Hair follicle dermal papilla cell (primary cell): ENCODE data around the genes SMN1, NAIP and MCCC2.

DNA sequence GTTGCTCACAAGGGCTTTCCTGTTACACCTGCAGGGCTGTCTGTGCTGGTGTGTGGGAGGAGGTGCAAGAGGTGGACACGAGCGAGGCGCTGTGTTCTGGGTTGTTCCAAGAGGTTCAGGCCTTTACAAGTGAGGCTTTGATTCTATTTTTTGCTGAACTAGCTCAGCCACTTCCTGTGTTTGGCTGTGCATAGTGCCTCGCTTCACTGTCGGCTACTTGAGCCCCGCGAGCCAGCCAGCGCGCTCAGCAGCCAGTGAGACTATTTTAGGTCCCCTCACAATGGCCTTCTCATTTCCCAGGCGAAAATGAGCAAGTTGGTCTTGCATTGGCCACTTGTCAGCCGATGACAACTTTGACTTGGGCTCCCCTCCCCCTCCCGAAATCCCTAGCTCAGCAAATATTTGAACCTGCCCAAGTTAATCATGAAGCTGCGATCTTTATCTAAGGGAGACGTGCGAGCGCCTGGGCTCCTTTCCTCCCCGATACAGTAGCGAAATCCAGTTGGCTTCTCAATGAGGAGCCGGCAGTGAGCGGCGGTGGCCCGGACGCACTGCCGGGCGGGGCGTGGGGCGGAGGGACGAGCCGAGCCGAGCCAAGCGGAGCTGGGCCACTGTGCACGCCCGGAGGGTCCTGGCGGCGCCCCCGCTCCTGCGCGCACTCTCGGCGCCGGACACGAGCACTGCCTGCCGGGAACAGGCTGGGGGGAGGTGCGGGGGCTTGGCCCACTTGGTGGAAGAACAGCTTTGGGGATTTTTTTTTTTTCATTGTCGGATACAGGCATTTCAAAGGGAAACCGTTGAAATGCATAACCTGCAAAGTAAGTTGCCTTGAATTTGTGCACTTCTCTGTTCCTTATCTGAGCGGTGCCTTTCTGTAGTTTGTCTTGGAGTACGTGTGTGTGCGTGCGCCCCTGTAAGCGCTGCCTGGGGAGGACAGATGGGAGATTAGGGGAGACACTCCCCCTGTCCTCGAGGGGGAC is 72.7 kb downstream of the PIK3R1 start:
- CAGE, long polyA plus RNA = no peak

GRCh38 chr5:68290201-68290958 is 74.8 kb downstream of the PIK3R1 start:
- CAGE, long polyA plus RNA = no peak

- CAGE, long polyA plus RNA = no peak
Observed at GRCh38 chr5:68292145-68292861, 76.7 kb downstream of the PIK3R1 start.

- CAGE, long polyA plus RNA = no peak
Observed at GRCh38 chr5:68292971-68293621, 77.5 kb downstream of the PIK3R1 start.

DNA sequence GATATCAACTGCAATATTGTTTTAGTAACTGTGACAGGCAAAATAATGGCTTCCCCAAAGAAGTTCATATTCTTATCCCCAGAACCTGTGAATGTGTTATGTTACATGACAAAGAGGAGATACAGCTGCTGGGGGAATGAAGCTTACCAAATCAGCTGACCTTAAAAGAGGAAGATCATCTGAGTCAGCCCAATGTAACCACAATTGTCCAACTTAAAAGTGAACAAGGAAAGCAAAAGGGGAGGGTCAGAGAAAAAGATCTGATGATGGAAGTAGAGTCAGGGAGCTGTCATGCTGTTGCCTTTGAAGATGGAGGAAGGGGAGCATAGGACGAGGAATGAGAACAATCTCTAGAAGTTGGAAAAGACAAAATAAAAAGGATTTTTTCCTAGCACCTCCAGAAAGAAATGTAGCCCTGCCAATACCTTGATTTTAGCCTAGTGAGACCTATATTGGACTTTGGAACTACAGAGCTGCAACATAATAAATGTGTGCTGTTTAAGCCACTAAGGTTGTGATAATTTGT is 115.7 kb downstream of the PIK3R1 start:
- CAGE, long polyA plus RNA = no peak

- CAGE, long polyA plus RNA = no peak
Observed at GRCh38 chr5:68420531-68421214, 205.1 kb downstream of the PIK3R1 start.

DNA sequence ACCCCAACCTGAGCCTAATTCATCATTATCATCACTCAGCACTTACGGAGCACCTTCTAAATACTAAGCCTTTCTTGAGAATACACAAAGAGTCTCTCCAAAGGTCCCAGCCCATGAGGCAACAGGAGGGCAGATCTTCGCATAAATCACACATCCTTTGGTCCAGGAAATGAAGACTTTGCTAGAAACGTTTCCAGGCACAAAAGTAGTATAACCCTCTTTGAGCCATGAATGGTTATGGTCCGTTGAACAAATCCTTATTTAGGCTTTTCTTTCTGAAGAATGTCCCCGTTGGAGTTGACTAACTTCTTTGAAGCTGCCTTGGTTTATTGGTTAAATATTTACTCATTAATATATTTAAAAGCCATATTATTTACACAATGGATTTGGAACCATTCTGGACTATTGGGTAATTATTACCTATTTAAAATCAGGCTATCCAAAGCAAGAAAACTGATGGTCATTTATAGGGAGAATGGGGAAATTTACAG is 347.7 kb upstream of the SLC30A5 start:
- CAGE, long polyA plus RNA = no peak

DNA sequence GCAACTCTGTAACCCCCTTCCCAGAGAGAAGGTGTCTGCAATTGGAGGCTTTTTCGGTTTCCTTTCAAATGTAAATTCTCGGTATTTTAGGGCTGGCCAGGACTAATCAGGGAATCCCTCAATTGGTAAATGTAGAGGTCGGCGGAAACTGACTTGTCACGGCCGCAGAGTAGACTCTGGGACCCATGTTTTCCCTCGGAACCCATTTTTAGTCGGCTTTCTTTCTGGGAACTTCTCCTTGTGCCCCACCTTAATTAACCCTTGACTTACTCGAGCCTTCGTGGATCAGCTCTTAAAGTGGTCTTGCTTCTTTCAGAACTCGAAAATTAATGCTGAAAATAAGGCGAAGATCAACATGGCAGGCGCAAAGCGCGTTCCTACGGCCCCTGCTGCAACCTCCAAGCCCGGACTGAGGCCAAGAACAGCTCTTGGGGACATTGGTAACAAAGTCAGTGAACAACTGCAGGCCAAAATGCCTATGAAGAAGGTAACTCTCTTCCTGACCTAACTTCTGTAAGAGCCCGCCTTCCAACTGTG is 710 bp downstream of the CCNB1 start:
- CAGE, long polyA plus RNA = no peak

GRCh38 chr5:69443921-69444649 is 29.2 kb downstream of the MARVELD2 start:
- CAGE, long polyA plus RNA = no peak

- CAGE, long polyA plus RNA = no peak
Observed at GRCh38 chr5:69495233-69495573, 2.6 kb downstream of the OCLN start.

GRCh38 chr5:70924922-70925289 is at the start of gene SMN1:
TSS of gene SMN1 (plus strand) at chr5:70925087.
- CAGE, long polyA plus RNA = no peak

DNA sequence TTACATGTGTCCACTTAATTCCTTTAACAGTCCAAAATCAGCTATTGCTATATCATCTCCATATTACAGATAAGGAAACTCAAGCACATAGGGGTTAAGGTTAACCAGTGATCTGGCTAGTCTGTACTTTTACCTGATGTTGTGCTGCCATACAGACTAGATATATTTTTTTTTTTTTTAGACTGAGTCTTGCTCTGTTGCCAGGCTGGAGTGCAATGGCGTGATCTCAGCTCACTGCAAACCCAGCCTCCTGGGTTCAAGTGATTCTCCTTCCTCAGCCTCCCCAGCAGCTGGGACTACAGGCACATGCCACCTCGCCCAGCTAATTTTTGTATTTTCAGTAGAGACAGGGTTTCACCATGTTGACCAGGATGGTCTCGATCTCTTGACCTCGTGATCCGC is at the start of gene NAIP:
Gene NAIP, minus strand, starts transcription at position 142 of the 402 bp plus-strand sequence.
- CAGE, long polyA plus RNA = no peak

DNA sequence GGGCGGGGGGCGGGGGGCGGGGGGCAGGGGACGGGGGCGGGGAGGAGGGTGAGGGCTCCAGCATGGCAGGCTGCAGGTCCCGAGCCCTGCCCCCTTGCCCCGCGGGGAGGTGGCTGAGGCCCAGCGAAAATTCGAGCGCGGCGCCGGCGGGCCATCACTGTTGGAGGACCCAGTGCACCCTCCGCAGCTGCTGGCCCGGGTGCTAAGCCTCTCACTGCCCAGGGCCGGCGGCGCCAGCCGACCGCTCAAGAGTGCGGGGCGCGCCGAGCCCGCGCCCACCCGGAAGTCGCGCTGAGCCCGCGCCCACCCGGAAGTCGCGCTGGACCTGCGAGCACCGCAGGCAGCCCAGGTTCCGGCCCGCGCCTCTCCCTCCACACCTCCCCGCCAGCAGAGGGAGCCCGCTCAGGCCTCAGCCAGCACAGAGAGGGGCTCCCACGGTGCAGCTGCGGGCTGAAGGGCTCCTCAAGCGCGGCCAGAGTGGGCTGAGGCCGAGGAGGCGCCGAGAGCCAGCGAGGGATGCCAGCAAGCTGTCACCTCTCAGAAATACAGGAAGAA is 165.5 kb upstream of the BDP1 start:
- CAGE, long polyA plus RNA = no peak

DNA sequence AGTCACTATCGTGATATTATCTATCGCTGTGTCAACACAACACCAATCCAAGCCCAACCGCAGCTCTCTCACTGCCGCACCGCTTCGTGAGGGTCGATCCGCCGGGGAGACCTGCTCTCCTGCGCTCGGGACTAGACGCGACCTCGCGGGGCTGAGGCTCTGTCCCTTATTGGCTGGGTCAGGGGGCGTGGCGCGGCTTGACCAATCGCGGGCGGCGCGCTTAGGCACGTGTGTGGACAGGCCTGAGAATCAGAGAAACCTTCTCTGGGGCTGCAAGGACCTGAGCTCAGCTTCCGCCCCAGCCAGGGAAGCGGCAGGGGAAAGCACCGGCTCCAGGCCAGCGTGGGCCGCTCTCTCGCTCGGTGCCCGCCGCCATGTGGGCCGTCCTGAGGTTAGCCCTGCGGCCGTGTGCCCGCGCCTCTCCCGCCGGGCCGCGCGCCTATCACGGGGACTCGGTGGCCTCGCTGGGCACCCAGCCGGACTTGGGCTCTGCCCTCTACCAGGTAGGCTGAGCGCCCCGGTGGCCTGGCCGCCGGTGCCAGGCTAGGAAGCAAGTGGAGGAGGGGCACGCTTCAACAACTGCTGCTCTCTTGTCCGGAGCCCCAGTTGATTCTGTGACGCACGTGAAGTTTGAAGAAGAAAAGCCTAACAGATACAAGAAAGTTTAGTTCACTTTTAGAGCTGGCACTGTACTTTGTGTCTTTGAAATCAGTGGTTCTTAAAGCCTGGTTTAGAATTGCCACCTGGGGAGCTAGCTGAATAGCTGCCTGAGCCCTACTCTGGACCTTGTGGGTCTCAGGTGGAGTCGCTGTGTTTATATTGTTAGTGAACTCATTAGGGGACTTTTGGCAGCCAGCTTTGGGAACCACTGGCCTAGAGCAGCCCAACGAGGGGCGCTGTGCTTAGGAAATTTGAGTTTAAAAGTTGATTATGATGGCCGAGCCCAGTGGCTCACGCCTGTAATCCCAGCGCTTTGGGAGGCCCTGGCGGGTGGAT is at the start of gene MCCC2:
Gene MCCC2, plus strand, starts transcription at position 289 of the 996 bp plus-strand sequence.
- CAGE, long polyA plus RNA = no peak

GRCh38 chr5:71850718-71851328 is 131.7 kb downstream of the CARTPT start:
- CAGE, long polyA plus RNA = no peak

GRCh38 chr5:72014964-72015467 is 92.3 kb upstream of the MAP1B start:
- CAGE, long polyA plus RNA = no peak

- CAGE, long polyA plus RNA = no peak
Observed at GRCh38 chr5:72108492-72109212, 1.4 kb downstream of the MAP1B start.

DNA sequence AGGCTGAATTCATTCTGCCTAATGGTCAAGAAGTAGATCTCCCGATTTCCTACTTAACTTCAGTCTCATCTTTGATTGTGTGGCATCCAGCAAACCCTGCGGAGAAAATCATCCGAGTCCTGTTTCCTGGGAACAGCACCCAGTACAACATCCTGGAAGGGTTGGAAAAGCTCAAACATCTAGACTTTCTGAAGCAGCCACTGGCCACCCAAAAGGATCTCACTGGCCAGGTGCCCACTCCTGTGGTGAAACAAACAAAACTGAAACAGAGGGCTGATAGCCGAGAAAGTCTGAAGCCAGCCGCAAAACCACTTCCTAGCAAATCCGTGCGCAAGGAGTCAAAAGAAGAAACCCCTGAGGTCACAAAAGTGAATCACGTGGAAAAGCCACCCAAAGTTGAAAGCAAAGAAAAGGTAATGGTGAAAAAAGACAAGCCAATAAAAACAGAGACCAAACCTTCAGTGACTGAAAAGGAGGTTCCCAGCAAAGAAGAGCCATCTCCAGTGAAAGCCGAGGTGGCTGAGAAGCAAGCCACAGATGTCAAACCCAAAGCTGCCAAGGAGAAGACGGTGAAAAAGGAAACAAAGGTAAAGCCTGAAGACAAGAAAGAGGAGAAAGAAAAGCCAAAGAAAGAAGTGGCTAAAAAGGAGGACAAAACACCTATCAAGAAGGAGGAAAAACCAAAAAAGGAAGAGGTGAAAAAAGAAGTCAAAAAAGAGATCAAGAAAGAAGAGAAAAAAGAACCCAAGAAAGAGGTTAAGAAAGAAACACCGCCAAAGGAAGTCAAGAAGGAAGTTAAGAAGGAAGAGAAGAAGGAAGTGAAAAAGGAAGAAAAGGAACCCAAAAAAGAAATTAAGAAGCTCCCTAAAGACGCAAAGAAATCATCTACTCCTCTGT is 87.7 kb downstream of the MAP1B start:
- CAGE, long polyA plus RNA = no peak

DNA sequence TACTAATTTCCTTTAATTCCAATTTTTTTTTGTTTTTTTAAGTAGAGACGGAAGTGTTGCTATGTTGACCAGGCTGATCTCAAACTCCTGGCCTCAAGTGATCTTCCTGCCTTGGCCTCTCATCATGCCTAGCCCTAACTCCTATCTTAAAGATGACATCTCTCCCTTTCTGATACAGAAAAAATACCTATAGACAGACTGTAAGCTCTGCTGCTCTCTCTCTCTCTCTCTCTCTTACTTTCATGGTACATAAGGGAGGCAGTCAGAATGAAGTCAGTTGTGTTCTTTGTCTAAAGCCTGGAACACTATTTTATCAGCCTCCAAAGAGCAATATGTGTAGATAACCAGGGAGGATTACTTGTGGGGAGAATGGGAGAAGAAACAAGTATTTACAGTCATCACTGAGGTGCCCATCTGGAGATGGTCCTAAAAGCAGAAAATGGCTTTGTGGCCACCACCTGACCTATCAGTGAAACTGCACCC is 75.3 kb downstream of the MRPS27 start:
- CAGE, long polyA plus RNA = no peak

DNA sequence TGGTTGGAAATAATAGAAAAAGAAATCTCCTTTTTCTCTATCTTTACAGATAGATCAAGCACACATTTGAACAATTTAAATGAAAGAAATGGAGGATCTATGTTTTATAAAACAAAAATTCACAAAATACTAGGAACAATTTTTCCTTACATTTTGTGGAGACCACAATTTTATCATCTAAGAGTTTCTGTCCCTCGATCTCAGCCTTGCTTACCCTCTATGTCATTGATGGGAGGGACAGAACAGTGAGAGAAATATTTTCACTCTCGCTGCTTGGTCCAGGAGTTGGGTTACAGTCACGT is 111.3 kb upstream of the ZNF366 start:
- CAGE, long polyA plus RNA = no peak